Astrocyte (in vitro differentiated cells and primary cell): ENCODE data around the gene ORC4.

DNA sequence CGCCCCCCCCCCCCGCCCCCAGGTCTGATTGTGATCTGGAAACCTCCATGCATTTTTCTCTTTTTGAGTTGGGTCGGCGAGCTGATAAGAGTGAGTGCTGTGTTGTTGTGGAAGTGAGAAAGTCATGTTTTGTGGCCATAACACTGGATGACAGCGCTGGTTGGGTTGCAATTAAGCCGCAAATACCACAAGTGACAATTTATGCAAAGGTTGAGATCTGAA, 429 bp downstream of the ACVR2A start:
- PRO-cap, result unidirectional peak, plus-strand start at position 61 of the sequence
- RRBS, 2 experiments, result no CpG with 5 or more reads among the region's 6 CpGs

DNA sequence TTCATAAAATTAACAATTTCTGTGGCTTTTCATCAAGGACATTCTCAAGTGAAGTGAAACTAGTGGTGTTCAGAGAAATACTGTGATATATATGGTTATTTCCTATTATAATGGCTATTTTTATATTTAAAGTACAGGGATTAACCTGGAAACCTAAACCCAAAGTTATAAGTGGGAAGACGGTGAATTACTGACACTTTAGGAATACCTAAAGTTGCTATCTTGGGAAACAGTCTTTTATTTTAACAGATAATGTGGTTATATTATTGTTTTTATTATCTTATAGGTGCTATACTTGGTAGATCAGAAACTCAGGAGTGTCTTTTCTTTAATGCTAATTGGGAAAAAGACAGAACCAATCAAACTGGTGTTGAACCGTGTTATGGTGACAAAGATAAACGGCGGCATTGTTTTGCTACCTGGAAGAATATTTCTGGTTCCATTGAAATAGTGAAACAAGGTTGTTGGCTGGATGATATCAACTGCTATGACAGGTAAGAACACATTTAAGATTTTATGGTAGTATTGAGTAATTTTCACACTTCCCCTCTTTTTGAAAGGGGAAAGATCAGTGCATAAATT, 51.3 kb downstream of the ACVR2A start:
- PRO-cap, result no peak
- RRBS, 2 experiments, result no CpG with 5 or more reads among the region's 4 CpGs

GRCh38 chr2:148020554-148020813, at the start of gene ORC4:
Gene ORC4 (minus strand): TSS chr2:148020737.
- PRO-cap, result unidirectional peak, minus-strand start at chr2:148020702
- RRBS, 2 experiments, result no CpG with 5 or more reads among the region's 22 CpGs

- PRO-cap, result no peak
- RRBS, 2 experiments, result 0 to 26% methylated on average over 3 of the region's 9 CpGs
Observed at GRCh38 chr2:148021192-148021956, 483 bp downstream of the MBD5 start.

- PRO-cap, result no peak
- RRBS, 2 experiments, result no CpG with 5 or more reads among the region's 3 CpGs
Observed at GRCh38 chr2:148037970-148038795, 17.3 kb downstream of the MBD5 start.

GRCh38 chr2:148667327-148667526, 22.7 kb downstream of the EPC2 start:
- PRO-cap, result no peak

GRCh38 chr2:148887657-148888770, 13.0 kb downstream of the KIF5C start:
- PRO-cap, result no peak
- RRBS, 2 experiments, result no CpG with 5 or more reads among the region's 52 CpGs

DNA sequence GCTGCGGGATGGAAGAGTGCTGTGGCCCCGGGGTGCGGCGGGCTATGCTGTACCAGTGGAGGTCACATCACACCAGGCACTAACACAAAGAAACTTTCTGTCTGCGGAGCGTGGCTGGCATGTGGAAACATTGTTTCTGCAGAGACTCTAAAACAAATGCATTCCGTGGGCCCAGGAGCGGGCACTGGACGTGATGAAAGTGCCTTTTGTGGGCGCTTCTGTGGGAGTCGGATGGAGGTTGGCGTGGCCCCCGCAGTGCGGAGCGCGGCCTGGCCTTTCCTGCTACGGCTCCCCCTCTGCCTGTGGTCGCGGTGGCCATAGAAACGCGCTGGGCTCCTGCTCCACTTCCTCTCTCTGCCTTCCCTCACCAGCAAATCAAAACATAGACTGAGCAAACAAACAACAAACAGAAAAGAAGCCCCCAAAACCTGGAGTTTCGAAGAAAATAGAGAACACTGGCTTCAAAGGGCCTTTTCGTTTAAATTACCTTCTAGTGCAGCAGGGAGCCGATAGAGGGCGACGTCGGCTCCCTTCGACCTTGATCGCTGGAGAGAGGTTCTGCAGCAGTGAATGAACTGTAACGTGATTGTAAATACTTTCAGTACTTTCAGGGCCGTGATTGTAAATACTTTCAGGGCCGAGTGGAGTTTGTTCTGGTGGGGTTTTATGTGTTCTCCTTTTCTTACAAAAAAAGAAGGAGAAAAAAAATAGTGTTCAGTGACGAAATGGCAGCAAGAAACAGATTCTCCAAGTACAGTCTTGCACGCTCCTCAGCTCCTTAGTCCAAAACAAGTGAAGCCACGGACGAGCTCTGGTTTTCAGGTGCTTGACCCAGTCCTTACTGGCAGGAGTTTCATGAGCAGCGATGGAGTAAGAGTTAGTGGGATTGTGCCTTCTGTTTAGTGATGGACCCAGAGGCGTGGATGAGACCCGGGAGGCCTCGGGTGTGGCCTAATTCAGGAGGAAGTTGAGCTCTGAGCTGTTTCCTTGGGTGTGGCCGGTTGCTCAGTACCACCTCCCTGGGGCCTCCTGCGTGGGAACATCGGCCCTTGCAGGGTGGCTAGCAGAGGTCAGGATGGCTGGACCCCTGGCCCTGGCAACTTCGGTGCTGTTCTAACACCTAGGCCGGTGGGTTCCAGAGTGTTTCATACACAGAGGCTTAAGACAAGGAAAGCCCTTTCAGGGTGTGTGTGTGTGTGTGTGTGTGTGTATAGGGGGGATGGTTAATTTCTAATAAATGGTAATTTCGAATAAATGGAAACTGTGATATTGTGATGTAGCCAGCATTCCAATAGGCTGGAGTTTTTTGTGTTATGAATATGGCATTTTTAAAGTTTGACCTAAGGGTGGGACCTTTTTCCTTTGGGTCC, 51.8 kb downstream of the KIF5C start:
- PRO-cap, result no peak
- RRBS, 2 experiments, result 74 to 89% methylated on average over 3 of the region's 46 CpGs

DNA sequence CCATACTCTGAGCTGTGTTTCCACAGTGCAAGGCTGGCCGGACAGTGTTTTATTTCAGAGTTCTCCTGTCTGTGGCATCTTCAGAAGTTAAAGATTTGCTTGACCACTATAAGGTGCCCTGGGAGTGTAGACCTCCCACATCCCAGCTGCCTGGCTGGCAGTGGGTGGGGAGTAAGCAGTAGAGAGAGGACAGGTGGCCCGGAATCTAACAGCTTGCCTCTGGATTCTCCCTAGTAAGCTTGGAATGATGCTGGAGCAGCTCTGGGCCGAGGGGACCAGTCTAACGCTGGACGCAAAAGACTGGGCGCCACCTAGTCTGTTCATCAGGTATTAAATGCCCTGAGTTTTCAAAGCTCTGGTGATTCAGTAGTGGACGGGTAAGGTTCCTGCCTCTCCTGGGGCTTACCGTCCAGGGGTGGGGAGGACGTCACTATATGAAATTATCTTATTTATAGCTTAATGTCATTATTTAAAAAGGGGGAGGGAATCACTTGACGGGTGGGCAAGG, 687 bp upstream of the LYPD6B start:
- PRO-cap, result no peak
- RRBS, 2 experiments, result no CpG with 5 or more reads among the region's 10 CpGs

DNA sequence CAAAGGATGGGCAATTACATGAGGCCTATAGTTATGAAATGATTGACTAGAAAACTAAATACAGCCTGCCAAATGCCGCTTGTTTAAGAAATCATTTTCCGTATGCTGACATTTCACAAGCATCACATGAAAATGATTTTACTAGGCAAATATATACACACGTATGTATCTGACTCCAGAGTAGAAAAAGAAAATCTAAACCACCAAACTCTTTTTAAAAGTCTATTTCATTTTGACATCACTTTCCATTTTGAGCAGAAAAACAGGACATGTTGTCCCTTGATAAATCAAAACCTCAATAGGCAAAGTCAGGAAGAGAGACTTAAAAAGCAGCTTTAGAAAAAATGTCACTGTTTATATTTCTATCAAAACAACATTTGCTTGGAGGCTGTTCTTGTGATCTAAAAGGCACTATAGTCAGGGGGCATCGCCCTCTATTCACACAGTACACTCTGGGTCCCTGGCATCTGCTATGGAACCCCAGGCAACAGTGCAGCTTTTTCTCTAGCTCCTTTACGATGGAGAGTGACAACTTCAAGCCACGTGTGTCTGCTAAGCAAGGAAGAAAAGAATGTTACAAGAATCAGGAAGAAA, 11.4 kb downstream of the RND3 start:
- PRO-cap, result no peak
- RRBS, 2 experiments, result no CpG with 5 or more reads among the region's 6 CpGs

DNA sequence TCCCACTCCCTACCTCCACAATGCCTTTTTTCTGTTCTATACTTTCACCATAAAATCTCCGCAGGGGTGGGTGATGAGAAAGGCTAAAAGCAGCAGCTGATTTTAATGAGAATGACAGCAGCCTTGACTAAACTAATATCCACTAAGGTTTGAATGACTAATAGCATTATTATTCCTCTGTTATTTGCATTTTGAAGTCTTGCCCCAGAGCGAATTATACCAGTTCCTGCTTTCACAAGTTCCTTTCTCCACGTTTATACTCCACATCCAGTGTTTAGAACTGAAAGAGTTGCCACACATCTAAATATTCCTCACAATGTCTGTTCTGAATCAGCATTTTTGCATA, 41.9 kb upstream of the RND3 start:
- PRO-cap, result no peak
- RRBS, 2 experiments, result no CpG with 5 or more reads among the region's 3 CpGs

- PRO-cap, result no peak
- RRBS, 2 experiments, result no CpG with 5 or more reads among the region's 6 CpGs
Observed at GRCh38 chr2:150601508-150602116, 114.1 kb upstream of the RND3 start.

DNA sequence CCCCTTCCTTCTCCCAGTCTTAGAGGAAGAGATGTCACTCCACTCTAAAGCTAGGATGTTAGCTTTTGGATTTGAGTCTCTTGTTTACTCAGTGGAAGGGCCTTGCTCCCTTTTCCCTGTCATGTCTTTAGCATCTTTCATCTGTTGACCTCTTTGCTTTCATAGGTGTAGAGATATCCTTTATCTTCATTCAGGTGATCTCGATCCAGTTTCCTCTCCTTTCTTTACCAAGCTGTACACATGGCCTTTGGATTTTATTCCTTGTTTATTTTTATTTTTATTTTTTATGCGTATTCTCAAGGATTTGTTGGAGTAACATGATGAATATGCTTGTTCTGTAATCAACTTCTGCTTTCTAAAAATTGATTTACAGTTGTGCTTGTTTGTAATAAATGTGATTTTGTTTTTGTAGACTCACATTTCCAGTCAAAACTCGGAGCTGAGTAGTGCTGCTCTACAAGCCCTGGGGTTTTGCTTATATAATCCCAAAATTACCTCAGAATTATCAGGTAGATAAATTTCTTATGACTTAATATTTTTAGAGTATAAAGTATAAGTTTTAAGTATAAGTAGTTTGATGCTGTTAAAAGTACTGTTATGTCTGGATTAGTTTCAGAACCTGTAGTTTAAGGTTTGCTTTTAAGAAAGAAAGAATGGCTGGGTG, 4.8 kb downstream of the RIF1 start:
- PRO-cap, result no peak
- RRBS, 2 experiments, result no CpG with 5 or more reads among the region's 3 CpGs

GRCh38 chr2:151704291-151705103, 29.8 kb downstream of the NEB start:
- PRO-cap, result no peak
- RRBS, 2 experiments, result 94 to 98% methylated on average over 5 of the region's 35 CpGs

DNA sequence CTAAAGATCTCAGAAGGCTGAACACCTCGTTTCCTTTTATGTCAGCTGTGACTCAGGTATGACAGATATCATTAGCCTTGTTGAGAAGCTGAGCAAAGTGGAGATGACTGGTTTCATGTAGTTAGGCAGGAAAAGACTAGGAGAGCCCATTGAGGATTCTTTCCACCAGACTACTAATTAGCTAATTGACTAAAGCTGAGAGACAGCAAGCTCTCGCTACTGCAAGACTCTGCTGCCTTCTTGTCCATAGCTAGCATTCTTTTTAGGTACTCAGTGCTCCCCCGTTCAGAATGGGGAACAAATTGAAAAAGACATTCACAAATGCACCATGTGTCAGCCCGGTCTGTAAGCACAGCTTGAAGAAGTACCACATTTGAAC, 32.1 kb upstream of the ARL5A start:
- PRO-cap, result no peak
- RRBS, 2 experiments, result 69% methylated on average over 1 of the region's 4 CpGs; no CpG with 5 or more reads in 1 of the 2 experiments

- PRO-cap, result no peak
- RRBS, 2 experiments, result no CpG with 5 or more reads among the region's 5 CpGs
Observed at GRCh38 chr2:151973294-151973795, 125.5 kb downstream of the CACNB4 start.

- PRO-cap, result no peak
- RRBS, 2 experiments, result no CpG with 5 or more reads among the region's 5 CpGs
Observed at GRCh38 chr2:152432053-152432954, 97.3 kb downstream of the FMNL2 start.

DNA sequence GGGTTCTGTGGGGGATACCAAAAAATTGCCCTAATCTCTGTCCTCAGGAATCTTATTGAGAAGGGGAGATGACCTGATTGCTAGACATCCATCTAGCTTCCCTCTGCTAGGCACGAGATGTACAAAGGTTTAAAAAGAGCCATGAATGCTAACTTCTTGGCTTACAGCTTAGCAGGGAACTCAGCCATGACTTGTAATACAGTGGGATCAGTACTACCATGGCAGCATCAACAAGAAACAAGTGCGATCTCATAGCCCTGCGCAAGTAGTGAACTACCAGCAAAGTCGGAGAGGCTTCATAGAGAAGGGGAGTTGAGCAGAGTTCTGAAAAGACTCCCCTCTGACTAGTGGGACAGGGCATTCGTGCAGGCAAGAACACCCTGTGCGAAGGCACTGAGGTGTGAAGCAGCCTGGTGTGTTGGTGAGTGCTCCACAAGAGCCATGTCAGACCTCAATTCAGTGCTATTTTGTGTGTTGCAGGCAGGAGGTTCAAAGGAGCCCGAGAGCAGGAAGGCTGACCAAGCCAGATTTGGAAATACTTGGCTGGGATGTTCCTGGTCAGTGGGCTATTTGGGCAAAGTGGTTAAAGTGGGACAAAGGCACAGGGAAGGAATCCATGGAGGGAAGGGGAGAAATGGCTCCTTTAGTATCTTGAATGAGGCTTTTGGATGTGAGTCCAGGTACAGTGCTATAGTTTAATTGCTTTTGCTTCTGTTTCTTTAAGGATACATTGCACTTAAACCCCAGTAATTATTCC, 130.1 kb downstream of the FMNL2 start:
- PRO-cap, result no peak
- RRBS, 2 experiments, result no CpG with 5 or more reads among the region's 7 CpGs

- PRO-cap, result no peak
- RRBS, 2 experiments, result no CpG with 5 or more reads among the region's 6 CpGs
Observed at GRCh38 chr2:152575708-152576539, 141.3 kb downstream of the PRPF40A start.

DNA sequence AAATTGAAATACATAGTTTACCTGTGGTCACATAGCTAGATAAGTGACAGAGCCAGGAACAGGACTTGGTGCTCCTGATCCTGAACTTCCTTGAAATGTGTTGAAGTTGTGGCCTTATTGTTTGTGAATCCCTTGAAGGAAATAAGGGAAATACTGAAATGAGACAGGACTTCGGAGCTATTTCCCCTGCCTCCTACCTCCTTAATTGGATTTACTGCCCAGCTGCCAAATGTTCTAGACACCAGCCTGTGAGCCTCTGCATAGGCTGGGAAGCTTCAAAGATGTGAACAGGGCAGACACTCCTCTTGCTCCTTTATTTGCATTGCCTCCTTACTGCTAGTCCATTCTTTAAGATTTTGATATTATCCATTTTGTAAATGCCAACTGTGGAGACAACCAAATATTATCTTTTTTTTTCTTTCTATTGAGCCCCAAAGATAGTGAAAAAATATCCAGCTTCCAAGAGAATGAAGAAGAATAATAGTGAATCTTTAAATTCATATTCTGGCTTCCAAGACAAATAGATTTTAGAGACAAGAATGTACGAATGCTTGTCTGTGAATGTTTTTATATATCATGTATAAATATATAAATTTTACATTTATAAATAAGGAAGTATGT, 135.1 kb downstream of the PRPF40A start:
- PRO-cap, result no peak
- RRBS, 2 experiments, result no CpG with 5 or more reads among the region's 2 CpGs